ENCODE measurements around the genes RIMS4, PABPC1L, SEMG1 and WFDC10B.

- PRO-cap: no peak
Measured at GRCh38 chr20:44734929-44735446, 10.7 kb upstream of the KCNK15 start.

GRCh38 chr20:44738870-44739303 lies 6.8 kb upstream of the KCNK15 start:
- PRO-cap: no peak

- PRO-cap: unidirectional peak, minus-strand start at chr20:44747246
Measured at GRCh38 chr20:44746896-44747902, 1.5 kb downstream of the KCNK15 start.

DNA sequence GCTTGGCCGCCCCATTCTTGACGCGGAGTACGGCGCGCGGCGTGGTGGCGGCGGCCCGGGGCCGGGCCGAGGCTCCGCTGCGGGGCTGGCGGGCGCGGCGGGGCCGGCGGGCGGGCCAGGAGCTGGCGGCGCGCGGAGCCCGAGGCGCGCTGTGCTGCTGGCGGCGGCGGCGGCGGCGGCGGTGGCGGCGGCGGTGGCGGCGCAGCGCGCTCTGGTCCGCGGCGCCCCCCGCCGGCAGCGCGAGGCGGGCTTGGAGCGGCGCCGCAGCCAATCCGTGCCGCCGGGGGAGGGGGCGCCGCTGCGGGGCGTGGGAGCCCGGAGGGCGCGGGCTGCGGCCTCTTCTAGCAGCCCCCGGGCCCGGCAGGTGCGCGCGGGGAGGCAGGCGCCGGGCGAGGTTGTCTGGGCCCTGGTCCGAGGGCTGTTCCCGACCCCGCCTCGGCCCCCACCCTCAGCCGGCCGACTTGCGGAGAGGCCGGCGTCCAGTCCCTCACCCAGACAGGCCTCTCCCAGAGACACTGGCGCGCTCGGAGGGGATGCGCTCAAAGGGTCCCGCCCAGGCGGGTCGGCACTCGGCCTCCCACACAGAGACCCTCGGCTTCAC lies at the start of gene RIMS4:
Gene RIMS4 (minus strand): TSS at position 213 of the 601 bp plus-strand sequence.
- PRO-cap: bidirectional peak, plus-strand start at position 169 of the sequence, minus-strand start at position 213 of the sequence

GRCh38 chr20:44886870-44887281 lies 1.4 kb downstream of the YWHAB start:
- PRO-cap: no peak

DNA sequence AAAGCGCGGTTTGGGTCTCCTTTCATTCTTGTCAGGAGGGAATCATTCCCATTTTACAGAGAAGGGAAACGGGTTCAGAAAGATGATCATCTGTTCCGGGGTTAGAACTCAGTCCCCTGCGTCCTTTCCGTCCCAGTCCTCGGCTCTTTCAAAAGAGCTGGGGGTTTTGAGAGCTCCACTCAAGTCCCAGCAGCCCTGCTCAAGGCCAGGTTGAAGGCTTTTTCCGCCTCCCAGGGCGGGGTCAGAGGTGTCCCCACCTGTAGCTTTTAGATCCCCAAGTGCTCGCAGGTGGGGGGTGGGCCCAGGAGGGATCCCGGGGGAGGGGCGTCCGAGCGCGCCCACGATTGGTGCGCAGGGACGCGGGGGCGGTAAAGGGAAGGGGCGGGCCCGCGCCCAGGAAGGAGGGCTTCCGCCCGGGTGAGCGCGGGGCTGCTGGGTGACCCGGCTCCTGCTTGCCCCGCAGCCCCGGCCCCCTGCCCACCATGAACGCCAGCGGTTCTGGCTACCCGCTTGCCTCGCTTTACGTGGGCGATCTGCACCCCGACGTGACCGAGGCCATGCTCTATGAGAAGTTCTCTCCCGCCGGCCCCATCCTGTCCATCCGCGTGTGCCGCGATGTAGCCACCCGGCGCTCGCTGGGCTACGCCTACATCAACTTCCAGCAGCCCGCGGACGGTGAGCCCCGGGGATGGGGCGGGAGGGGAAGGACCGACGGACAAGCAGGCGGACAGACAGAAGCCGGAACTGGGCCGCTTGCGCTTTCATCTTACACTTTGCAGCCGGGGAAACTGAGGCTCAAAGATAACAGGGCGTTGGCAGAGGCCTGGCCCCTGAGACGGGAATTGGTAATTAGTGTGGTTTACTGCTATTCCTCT lies at the start of gene PABPC1L:
Gene PABPC1L (plus strand): TSS at position 399 of the 875 bp plus-strand sequence.
- PRO-cap: unidirectional peak, plus-strand start at position 371 of the sequence; unidirectional peak, plus-strand start at position 399 of the sequence; unidirectional peak, plus-strand start at position 678 of the sequence

GRCh38 chr20:44958823-44959646 lies 1.2 kb downstream of the TOMM34 start:
- PRO-cap: no peak

- PRO-cap: no peak
Measured at GRCh38 chr20:44968894-44969229, 2.5 kb downstream of the STK4 start.

DNA sequence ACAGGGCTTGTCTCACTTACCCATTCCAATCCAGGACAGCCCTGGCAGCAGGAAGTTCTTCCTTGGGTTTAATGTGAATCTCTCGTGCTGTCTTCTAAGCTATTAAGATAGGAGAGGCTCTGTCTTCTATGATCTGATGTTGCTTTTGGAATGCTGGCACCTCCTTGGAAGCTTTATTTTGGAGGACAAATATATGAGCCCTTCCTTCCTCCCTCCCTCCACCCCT lies 1.1 kb upstream of the WFDC5 start:
- PRO-cap: no peak

- PRO-cap: no peak
Measured at GRCh38 chr20:45206611-45207179, at the start of gene SEMG1. SEMG1 (plus strand) TSS chr20:45207033.

- PRO-cap: bidirectional peak, plus-strand start at chr20:45342550, minus-strand start at chr20:45342448
Measured at GRCh38 chr20:45341929-45342615, 6.2 kb downstream of the SDC4 start.

DNA sequence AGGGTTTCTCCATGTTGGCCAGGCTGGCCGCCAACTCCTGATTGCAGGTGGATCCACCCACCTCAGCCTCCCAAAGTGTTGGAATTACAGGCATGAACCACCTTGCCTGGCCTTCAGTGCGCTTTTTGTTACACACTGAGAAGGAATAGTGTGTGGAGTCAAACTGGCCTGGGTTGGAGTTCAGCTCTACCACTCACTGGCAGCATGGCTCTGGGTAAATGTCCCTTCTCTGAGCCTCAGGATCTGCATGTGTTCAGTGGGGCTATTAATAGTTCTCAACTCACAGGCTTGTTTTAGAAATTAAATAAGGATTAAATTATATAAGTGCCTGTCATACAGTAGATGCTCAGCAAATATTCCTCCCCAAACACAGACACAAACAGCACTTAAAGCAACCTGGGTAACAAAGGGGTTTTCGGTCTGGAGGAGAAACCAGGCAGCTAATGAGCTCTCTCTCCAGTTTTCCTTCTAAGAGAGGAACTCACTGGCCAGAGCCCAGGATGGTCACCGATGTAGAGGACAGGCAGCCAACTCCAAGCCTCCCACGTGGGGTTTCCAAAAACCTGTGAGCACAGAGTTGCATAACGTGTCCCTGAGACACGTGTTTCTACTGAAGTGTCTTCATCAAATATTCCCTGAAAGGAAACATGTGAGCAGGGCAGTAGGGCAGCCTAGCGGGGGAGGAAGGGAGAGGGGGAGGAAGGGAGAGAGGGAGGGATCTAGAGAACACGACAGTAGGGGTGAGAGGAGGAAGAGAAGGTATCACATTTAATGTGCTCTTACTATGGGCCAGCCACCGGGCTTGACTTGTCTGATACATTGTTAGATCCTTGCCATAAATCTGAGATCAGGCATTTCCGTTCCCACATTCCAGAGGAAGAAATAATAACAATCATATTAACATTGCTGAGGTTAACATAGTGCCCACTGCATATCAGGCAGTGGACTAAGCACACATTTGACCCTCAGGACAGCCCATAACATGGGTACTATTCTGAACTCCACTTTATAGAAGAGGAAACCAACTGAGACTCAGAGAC lies 4.8 kb upstream of the SYS1 start:
- PRO-cap: no peak

DNA sequence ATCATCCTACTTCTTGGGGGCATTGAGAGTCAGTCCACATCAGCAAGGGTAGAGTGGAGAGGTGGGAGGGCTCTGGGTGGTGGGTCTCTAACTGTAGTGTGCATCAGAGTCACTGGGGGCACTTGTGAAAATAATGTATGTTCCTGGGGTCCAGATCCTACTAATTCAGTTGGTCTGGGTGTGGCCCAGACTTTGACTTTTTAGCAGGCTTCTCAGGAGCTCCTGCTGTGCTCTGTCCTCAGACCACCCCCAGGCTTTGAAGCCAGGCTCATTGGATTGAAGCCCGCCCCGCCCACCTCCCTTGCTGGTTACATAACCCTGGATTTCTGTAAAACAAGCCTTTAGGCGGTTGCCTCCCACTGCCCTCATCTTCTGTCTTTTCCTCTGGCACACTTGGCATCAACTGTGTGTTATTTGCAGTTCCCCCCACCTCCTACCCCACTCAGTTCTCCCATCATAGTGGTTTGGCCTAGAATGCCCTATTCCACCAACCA lies 10.6 kb downstream of the PIGT start:
- PRO-cap: no peak

DNA sequence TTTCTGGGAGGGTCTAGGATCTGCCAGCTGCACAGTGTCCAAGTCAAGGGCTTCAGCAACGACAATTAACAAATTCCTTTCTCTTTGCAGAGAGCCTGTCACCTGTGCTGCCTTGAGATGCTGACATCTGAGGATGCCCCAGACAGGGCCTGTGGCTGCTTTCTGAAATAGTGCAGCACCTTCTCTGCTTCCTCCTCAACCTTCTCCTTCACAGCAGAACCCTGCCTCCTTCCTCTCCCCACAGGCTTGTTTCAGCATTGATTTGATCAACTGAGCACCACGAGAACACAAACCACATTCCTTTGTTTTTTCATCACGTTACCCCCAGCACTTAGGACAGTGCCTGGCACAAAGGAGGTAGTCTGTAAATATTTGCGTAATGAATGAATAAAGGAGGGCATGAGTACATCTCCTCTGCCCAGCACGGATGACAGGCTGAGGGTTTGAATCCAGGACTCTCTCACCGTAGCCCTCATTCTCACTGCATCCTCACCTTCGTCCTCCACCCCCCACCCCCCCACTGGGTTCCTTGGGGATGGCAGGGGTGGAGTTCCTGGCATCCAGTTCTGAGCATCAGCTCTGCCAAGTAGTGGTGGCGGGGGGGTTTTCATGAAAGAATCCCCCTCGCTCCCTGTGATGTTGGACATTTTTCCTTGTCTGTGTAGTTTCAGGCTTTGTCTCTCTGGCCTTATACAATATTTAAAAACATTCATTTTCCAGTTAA lies 21.2 kb upstream of the WFDC2 start:
- PRO-cap: no peak

DNA sequence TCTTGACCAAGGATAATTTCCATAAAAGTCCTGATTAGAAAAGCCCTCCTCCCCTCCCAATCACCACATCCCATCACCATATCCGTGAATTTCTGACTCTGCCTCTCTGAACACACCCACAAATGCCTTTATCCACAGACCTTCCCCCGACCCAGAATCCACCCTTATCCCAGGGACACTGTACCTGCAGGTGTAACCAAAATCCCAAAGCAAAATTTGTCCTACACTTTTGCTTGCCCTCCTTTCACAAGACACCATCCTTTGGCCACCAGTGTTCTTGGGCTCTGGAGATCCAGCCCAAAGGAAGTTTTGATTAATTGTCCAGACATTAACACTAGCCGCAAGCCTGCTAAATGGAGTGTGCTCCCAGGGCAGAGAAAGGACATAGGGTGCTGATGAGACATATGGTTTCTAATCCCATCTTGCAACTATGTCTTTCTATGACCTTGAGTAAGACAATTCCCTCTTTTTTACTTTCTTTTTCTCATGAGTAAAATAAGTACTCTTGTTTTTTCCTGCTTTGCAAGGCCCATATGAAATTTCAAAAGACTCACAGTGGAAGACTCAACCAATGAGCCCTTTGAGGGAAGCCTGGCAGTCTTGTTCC lies at the start of gene WFDC10B:
Gene WFDC10B (minus strand): TSS at position 286 of the 607 bp plus-strand sequence.
- PRO-cap: no peak

DNA sequence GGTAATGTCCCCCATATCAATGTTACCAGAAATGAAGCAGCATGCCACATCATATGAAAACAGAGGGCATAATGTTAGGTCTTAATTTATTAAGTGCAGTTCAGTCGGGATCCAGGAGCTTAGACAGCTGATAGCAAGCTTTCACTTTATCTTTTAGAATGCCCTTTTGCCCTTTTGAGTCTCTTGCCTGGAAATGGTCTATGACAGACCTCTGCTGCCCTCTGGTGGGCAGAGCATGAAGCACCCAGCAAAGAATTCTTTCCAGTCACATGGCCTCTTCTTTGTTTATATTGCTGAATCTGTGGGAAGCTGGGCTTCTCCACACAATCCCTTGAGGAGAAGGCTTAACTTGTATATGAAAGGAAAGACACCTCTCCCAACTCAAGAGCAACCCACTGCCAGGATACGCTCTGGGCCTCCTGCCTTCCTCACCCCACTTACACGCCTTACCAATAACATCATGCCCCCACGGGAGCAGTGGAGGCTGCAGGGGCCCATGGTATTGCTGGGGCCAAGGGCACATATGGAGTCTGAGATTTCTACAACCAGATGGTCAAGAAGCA lies 20.5 kb downstream of the WFDC3 start:
- PRO-cap: no peak

DNA sequence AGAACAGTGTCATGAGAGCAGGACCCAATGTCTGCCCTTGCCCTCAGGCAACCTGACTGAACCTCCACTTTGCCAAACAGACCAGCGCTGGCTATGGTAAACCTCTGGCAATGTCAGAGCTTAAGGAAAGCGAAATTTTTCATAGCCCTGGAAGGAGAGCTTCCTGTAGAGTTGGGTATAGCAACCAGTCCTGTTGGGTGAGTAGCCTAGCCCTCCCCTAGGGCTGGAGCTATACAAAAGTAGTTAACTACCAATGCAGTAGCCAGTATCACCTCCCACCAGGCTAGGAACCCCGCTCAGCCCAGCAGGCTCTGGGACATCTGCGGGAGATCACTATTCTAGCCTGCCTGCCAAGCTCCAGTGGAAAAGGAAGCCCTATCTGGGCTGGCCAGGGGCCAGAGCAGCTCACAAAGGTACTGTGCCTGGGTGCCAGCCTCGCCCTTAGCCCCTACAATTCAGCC lies 8.0 kb downstream of the WFDC3 start:
- PRO-cap: no peak

- PRO-cap: no peak
Measured at GRCh38 chr20:45822849-45823514, 4.1 kb downstream of the TNNC2 start.

DNA sequence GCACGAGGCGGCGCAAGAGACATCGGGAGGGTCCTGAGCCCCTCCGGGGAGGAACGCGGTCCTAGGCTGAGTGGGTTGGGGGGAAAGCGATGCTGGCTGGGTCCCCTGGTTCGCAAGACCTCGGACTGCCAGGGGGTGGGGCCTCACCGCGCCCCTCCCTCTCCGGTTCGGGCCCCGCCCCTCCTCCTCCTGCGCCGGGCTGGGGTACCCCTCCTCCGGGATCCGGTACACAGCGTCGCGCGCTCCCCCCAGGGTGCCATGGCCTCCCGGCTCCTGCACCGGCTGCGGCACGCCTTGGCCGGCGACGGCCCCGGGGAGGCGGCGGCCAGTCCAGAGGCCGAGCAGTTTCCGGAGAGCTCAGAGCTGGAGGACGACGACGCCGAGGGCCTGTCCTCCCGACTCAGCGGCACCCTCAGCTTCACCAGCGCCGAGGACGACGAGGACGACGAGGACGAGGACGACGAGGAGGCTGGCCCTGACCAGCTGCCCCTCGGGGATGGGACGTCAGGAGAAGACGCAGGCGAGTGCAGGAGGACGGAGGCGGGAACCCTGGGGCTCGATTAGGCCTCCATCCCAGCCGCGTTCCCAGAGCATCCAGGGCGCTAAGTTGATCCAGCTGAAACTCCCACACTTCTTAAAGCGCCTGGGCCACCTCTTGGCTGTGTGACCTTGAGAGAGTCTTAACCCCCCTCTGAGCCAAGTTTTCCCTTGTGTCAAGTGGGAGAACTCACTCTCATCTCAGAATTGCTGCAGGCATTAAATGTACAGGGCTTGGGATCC lies 540 bp downstream of the SNX21 start:
- PRO-cap: bidirectional peak, plus-strand start at position 228 of the sequence, minus-strand start at position 127 of the sequence

- PRO-cap: no peak
Measured at GRCh38 chr20:45882707-45883346, 1.8 kb downstream of the ZSWIM1 start.